Mesothelial cell of epicardium (in vitro differentiated cells): ENCODE measurements around the gene RPIA.

GRCh38 chr2:86631719-86632323, 8.2 kb upstream of the RNF103 start:
- PRO-cap = no peak

DNA sequence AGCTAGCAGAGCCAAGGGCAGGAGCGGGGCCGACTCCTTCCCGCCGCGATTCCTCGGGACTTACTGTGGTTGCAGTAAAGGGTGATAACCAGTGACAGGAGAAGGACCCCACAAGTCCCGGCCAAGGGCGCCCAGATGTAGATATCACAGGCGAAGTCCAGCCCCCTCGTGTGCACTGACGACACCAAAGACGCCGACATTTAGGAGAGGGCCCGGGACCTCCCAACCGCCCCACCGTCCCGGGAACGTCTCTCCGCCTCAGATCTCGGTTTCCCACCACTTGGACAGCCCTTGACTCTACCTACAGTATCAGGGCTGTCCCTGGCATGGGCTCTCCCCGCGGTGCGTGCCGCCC, 1.5 kb downstream of the CD8A start:
- PRO-cap = no peak

DNA sequence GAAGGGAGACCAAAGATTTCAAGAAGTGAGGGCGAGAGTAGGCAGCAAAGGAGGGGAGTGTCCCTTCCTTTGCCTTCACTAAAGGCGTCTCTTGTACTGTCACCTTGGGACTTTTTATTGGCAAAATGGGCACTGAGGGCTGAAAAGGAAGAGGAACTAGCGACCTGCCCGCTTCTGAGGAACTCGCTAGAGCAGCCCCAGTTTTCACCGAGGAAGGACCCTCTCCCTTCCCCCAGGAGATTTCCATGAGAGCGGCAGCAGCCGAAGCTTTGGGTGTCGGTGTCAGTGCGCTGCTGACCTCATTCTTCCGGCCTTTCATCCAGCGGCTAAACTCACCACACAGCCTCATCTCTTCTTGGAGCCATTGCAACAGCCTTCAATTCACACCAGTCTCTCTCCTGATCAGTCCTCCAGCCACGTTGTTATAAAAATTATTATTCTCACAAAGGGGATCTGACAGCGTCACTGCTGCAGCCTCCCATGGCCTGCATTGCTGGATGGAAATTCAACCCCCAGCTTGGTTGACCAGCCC, 527 bp upstream of the CD8A start:
- PRO-cap = no peak

DNA sequence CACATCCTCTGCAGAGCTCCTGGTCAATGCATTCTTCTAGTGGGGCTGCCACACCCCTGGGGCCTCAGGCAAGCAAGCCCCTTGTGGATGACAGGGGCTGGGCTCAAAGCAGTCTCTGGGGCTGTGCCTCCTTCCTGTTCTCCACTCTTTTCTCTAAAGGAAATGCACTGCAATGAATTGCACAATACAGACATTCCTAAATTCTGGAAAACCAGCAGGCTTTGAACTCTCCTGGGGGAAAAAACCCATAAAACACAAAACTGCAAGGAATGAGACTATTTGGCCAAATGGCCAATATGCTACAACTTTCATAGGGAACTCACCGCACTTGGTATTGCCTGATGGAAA, 293.9 kb upstream of the PLGLB2 start:
- PRO-cap = no peak

DNA sequence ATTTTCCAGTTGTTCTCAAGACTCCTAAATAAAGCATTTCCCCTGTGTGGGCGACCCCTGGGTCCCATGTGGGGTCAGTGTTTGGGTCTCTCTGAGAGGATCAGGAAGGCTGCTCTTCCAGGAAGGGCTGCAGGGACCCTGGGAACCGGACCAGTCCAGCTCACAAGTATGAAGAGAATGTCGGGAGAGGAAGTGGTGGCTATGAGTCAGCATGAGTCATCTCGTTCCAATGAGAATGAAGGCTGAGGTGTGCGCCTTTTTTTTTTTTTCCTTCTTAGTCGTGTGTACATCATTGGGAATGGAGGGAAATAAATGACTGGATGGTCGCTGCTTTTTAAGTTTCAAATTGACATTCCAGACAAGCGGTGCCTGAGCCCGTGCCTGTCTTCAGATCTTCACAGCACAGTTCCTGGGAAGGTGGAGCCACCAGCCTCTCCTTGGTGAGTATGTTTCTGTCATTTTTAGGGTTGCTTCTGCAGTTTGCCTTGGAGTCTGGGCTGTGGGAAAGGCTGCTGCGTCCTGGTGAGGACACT, 292.6 kb upstream of the PLGLB2 start:
- PRO-cap = no peak

DNA sequence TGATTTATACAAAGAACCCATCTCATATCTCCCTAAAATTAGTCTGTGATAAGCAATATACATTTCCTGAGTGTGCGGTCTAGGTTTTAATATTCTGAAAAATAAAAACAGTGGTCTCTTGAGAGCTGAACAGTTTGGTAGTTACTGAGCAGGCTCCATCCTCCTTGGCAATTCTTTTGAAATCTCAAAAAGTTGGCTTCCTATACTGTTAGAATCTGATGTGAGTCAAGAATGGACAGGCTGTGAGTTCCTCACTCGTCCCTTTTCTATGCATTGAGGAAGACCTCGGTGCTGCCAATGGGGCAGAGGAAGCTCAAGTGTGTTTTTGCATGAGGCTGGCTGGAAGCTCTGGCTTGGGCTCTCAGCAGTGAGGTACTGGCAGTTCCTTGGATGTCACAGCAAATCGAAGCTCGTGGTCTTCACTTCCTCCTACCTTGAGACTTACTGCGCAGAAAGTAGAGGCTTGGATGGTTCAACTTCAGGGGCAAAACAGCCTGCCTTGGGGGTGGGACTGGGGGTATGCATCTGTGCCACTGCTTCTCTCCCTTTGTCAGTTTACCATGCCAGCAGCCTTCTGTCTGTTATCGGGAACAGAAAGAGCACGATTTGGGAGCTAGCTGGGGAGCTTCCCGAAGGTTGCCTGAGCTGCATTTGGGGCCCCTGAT, 229.9 kb upstream of the PLGLB2 start:
- PRO-cap = no peak

DNA sequence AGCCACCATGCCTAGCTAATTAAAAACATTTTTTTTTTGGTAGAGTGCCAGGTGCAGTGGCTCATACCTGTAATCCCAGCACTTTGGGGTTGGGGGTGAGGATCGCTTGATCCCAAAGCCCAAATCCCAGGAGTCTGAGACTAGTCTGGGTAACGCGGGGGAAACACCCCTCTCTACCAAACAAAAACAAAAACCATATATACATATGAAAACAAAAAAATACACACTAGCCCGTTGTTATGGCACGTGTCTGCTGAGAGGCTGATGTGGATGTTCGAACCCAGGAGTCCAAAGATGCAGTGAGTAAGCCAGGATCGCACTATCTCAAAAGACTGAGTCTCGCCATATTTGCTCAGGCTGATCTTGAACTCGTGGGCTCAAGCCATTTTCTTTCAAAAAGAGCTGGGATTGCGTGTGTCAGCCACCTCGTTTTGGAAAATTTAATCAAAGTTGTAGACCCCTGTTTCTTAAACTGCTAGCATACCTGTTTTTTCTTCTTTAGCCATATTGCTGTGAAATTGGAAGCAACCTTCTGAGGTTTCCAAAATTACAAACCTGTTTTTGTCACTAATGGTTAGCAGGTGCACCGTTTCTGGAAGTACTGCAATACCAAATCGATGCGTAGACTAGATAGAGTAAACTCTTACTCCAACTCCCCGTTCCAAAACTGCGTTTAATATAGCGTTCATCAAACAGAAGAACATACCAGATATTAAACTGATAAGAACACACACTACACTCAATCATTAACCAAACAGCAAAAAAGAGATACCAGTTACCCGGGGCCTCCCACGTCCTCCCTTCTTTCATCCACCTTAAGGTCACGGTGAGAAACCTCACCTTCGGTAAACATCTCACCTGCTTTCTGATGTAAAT, 39.6 kb downstream of the KRCC1 start:
- PRO-cap = unidirectional peak, minus-strand start at position 770 of the sequence

DNA sequence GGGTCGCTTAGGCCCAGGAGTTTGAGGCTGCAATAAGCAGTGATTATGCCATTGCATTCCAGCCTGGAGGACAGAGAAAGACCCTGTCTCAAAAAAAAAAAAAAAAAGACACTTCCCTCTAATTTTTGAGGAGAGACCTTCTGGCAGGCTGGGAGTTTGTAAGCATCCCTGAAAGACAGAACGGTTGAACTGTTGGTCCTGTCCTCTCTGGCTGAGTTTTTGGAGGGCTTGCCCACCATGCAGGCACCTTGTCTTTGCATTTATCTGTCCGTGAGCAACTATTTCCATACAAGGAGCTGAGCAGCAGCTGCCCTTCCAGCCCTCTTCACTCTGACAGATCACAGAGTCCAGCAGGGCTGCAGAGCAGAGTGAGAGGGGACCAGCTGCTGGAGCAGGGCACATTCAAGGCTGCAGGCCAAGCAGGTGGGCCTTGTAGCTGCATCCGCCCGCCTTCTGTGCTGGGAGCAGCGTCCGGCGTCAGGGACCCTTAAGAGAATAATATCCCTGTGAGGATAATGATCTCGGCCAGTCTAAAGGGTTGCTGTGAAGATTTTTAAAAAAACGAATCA, 9.4 kb downstream of the SMYD1 start:
- PRO-cap = no peak

GRCh38 chr2:88127463-88127867, 397 bp downstream of the FABP1 start:
- PRO-cap = no peak

DNA sequence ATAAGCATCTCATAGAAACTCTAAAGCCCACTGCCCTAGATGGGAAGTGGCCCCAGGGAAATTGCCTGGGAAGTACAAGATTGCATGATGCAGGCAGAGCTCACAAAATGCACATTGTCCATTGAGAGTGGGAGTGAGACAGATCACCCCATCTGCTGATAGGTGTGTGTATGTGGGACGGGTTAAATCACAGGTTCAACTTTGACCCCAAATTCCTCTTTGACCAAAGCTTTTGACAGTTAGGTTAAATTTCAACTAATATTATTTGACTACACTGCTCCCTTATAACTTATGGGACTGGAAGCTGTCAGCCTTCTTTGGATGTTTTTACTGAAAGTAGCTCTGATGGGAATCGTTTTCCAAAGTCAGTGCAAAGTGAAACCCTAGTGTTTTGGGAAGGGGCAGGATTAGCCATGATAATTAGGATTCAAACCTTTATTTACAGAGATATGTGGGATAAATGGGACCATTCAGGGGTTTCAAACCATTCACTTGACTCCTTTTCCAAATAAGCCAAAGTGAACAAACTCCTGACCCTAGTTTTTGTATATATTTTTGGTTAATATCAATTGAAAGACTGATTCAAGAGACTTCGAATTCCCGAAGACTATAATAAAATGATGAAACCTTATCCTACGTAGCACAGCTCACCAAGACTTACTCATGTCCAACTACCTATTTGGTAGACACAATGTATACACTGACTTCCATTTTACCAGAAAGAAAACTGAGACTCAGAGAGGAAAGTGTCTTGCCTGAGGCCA, 11.5 kb upstream of the FABP1 start:
- PRO-cap = no peak

- PRO-cap = no peak
These were observed 7.4 kb downstream of the THNSL2 start for GRCh38 chr2:88177510-88178076.

- PRO-cap = no peak
These were observed 95.5 kb downstream of the THNSL2 start for GRCh38 chr2:88265670-88265938.

DNA sequence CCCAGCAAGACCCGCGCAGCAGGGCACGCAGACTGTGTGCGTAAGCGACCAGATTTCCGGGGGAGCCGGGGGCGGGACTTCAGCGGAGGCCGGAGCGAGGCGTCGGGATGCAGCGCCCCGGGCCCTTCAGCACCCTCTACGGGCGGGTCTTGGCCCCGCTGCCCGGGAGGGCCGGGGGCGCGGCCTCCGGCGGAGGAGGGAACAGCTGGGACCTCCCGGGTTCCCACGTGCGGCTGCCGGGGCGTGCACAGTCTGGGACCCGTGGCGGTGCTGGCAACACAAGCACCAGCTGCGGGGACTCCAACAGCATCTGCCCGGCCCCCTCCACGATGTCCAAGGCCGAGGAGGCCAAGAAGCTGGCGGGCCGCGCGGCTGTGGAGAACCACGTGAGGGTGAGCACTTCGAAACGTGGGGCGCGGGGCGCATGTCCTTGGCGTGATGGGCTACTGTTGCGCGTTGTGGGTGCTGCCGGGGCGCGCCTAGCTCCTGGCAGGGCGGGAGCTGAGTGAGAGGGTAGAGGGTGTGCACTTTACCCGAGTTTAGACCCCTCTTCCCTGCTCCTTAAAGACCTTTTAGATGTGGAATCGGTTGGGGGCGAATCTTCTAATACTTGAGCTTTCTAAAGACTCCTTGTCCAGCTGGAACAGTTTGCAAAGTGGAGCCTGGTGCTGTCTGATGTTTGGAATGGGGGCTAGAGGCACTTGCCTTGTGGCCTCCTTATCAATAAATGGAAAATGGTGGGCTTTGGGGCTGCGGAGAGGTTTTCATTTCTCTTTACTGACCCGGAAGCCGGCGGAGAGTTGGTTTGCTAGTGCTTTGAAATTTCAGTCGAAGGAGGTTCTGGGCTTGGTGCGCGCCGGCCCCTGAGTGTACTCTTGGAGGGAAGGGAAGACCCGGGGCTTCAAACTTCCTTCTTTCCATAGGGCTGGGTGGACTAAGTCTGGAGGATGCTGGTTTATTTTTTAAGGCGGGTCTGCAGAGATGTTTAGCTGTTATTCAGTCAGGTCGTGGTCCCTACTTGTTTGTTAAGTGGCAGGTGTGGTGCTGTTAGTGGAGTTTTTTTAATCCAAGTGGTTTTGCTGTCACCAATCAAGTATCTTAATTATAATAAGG, at the start of gene RPIA:
RPIA (plus strand) TSS at position 82 of the 1,113 bp plus-strand sequence.
- PRO-cap = bidirectional peak, plus-strand start at position 82 of the sequence, minus-strand start outside the sequence

DNA sequence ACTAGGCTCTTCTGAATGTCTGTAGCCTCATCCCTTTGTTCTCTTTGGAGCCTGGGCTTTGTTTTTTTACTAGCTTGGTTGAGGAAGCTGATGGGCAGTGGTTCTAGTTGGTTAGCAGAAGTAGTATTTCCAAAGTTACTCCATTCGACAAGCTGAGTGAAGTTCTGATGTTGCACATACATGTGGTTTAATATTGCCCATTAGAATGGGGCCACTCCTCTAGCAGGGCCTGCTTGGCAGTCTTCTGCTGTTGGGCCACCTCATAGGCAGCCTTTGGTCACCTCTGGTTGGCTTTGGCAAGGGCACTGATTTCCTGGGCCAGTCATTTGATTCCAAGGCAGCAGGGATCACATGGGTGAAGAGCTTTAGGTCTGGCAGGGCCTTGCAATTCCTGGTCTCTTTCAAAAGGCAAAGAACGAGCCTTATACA, 2.5 kb downstream of the RPIA start:
- PRO-cap = no peak

DNA sequence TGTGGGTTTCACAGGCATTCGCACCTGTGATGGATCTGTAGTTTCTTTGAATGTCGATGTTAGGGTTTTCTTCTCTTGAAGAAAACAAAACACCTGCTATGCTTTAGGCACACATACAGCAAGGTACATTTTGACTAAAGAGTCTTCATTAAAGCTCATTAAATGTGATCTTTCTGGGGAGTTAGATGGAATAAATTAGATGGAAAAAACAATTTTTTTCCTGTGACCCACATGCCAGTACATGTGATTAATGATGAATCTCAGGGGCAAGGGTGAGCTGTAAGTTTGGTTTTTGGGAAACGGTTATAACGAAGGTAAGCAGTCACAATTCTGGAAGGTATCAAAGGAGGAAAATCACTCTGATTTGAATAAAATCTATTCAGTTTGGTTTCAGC, 60.5 kb downstream of the RPIA start:
- PRO-cap = no peak

GRCh38 chr2:88784719-88785173, 93.3 kb downstream of the RPIA start:
- PRO-cap = no peak

DNA sequence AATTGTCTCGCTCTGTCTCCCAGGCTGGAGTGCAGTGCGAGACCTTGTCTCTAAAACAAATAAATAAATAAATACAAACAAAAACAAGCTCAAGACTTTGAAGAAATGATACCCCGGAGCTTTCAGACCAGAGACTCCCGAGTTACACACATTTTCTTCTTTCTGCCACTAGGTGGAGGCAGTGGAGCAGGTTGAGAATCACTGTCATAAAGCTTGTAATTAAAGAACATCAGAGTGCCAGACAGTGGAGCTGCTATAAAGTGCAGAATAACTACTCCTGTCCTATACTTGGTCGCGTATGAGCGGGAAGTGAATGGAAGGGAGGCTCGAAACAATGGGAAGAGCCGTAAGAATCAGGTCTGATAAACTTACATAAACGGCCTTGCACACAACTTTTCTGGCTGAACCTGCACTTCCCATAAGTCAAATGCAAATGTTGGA, 188.9 kb downstream of the RPIA start:
- PRO-cap = no peak

DNA sequence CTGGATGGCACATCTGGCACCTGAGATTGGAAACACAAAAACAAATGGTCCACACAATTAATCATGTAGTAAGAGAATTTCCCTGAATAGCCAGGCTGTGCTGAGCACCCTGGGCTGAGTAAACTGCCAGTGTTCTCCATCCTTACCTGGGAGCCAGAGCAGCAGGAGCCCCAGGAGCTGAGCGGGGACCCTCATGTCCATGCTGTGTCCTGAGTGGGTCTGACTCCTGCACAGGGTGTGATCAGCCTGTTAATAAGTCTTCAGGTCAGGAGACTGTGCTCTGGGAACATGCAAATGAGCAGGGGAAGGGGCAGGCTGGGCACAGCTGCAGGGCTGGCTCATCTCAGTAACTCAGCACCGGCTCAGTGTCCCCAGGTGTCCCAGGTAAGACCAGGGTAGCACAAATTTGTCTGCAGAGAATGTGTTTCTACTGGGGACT, 275.1 kb downstream of the RPIA start:
- PRO-cap = no peak

- PRO-cap = no peak
These were observed 1329.9 kb downstream of the RPIA start for GRCh38 chr2:90021308-90021753.

DNA sequence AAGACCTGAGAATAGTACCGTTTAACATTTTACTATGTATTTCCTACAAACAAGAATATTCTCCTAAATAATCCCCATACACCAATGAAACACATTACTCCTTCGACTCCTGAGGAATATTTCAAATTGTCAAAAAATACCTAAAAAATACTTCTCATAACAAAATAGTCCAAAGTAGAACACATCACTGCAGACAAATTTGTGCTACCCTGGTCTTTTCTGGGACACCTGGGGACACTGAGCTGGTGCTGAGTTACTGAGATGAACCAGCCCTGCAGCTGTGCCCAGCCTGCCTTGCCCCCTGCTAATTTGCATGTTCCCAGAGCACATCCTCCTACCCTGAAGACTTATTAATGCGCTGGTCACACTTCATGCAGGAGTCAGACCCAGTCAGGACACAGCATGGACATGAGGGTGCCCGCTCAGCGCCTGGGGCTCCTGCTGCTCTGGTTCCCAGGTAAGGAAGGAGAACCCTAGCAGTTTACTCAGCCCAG, 1518.2 kb downstream of the RPIA start:
- PRO-cap = no peak